Heart left ventricle (tissue), 7 donors: ENCODE measurements around a stretch of chr17.

- PRO-cap, 6 experiments: peak in 1 of 6 experiments; most common minus-strand start chr17:82735940 (in 1)
- RAMPAGE, long total RNA, 2 experiments: no peak in any of the 2 experiments
- RRBS: no CpG with 5 or more reads among the region's 14 CpGs
Observed at GRCh38 chr17:82735841-82736187, 399 bp downstream of the FN3K start.

DNA sequence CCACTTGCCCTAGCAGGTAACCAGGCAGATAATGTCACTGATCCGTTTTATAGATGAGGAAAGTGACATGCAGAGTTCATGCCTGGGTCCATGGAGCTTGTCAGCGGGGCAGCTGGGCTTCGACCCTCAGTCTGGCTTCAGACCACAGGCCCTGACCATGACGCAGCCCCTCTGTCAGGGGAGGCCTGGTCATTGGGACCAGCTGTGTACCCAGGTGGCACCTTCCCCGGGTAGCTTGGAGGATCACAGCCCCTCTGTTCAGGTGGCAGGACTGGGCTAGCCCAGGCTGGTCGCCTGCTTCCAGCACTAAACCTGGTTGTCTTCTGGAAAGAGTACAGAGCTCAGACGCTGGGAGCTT is 8.2 kb upstream of the TBCD start:
- PRO-cap, 6 experiments: peak in 1 of 6 experiments; most common plus-strand start position 75 of the sequence (in 1)
- RAMPAGE, long total RNA, 2 experiments: no peak in any of the 2 experiments
- RRBS: no CpG with 5 or more reads among the region's 7 CpGs

DNA sequence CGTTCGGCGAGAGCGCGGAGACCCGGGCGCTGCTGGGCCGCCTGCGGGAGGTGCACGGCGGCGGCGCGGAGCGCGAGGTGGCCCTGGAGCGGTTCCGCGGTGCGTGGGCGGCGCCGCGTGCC is 275 bp downstream of the TBCD start:
- PRO-cap, 6 experiments: no peak in any of the 6 experiments
- RAMPAGE, long total RNA, 2 experiments: no peak in any of the 2 experiments
- RRBS: 2% methylated on average over 6 of the region's 24 CpGs

- PRO-cap, 6 experiments: no peak in any of the 6 experiments
- RAMPAGE, long total RNA, 2 experiments: no peak in any of the 2 experiments
- RRBS: no CpG with 5 or more reads among the region's 6 CpGs
Observed at GRCh38 chr17:82755448-82756044, 3.7 kb downstream of the TBCD start.

GRCh38 chr17:82774771-82775685 is 23.2 kb downstream of the TBCD start:
- PRO-cap, 6 experiments: no peak in any of the 6 experiments
- RAMPAGE, long total RNA, 2 experiments: no peak in any of the 2 experiments
- RRBS: no CpG with 5 or more reads among the region's 39 CpGs

DNA sequence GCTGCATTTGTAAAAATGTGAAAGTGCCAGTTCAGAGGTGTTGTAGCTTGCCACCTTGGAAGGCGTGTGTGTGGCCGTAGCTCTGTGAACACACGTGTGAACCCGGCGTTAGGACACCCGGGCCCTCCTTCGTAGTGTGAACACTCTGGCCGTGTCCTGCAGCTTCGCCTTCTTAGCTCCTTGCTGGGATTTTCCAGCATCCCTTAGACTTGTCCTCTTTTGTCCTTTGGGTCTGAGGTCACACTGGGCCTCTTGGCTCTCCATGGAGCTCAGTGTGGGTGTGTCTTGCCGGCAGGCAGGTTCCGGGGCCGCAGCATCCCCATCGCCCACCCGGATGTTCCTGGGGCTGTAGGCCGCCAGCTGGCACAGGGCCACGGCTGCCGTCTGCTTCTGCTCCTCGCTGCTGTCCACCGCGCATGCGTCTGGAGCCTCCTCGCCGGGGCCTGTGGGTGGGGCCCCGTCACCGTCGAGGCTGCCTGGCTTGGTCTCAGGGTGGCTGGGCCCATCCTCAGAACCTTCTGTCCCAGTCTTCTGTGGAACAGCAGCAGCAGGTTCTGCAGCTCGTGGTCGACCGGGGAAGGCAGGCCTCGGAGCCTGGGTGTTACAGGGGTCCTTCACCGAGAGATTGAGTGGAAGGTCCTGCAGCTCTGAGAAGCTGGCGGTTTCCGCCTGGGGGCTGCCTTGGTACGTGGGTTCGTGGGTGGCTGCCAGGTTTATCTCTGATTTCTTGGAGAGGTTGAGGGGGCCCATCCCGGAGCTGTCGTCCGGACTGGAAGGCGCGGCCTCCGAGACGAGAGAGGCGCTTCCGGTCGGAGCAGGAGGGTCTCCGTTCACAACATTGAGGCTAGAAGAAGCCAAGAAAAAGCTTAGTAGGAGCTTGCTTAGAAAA is 9.5 kb downstream of the ZNF750 start:
- PRO-cap, 6 experiments: peak in 6 of 6 experiments; most common plus-strand start position 463 of the sequence (in 6); most common minus-strand start position 179 of the sequence (in 2)
- RAMPAGE, long total RNA, 2 experiments: start-site peak on the plus strand in 1 of 2 experiments, centred at position 497 of the sequence, 112 reads per replicate
- RRBS: 20% methylated on average over 14 of the region's 46 CpGs

DNA sequence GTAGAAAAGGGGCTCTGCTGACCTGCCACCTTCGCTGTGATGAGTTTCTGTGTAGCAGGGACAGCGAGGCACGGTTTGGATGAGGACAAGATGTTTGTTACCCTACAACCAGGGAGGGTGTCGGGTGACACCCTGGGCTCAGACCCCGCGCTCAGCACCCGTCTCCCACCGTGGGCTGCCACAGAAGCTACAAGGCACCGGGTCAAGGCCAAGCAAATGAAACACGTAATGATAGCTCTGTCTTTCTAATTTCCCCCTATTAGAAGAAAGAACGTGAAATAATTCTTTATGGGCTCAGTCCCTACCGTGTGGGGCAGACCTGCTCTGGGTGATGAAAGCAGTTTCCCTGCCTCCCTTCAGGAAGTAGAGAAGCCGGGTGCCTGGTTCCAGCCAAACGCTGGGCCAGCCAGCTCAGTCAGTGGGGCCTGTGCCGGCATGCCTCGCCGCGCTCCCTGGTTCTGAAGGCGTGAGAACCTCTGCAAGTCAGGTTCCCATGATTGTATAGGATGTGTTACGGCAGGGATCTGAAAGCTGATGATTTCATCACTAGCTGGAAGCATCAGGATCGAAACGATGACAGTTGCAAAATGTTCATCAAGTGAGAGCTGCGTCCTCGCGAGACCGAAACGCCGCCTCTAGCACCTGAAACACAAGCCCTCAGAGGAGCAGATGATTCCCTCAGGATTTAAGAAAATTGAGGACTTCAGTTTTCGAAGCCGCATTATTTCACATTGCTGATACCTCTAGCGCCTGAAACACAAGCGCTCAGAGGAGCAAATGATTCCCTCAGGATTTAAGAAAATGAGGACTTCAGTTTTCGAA is 3.8 kb downstream of the ZNF750 start:
- PRO-cap, 6 experiments: peak in 1 of 6 experiments; most common plus-strand start position 194 of the sequence (in 1)
- RAMPAGE, long total RNA, 2 experiments: no peak in any of the 2 experiments
- RRBS: 27% methylated on average over 3 of the region's 33 CpGs

DNA sequence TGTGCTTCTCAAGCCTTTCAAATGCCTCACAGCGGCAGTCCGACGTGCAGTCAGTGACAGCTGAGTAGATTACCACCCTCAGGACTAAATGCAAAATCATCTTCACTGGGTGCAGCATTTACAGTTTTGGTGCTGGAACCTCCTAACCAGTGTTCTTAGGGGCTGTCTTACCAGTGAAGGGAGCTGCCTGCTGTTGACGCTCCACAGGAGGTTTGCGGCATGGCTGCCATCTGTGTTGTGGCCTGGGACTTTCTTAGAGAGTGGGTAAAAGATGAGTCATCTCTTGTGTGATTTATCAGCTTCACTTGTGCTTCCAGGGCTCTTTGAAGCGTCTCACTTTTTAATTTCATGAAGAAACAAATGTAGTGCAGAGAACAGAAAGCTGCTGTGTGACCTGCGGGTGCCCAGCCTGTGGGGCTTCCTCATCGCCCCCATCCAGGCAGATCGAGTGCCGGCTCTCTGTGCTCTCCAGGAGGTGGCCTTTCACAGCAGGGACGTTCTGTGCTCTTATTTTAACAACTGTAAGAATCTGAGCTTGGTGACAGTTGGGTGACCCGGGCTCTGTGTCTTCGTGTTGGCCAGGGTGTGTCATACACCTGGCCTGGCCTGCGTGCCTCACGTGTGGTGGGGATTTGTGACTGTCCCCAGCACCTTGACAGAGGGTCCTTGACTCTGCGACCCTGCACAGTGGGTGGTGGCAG is 24.2 kb upstream of the ZNF750 start:
- PRO-cap, 6 experiments: no peak in any of the 6 experiments
- RAMPAGE, long total RNA, 2 experiments: no peak in any of the 2 experiments
- RRBS: 49% methylated on average over 2 of the region's 16 CpGs

DNA sequence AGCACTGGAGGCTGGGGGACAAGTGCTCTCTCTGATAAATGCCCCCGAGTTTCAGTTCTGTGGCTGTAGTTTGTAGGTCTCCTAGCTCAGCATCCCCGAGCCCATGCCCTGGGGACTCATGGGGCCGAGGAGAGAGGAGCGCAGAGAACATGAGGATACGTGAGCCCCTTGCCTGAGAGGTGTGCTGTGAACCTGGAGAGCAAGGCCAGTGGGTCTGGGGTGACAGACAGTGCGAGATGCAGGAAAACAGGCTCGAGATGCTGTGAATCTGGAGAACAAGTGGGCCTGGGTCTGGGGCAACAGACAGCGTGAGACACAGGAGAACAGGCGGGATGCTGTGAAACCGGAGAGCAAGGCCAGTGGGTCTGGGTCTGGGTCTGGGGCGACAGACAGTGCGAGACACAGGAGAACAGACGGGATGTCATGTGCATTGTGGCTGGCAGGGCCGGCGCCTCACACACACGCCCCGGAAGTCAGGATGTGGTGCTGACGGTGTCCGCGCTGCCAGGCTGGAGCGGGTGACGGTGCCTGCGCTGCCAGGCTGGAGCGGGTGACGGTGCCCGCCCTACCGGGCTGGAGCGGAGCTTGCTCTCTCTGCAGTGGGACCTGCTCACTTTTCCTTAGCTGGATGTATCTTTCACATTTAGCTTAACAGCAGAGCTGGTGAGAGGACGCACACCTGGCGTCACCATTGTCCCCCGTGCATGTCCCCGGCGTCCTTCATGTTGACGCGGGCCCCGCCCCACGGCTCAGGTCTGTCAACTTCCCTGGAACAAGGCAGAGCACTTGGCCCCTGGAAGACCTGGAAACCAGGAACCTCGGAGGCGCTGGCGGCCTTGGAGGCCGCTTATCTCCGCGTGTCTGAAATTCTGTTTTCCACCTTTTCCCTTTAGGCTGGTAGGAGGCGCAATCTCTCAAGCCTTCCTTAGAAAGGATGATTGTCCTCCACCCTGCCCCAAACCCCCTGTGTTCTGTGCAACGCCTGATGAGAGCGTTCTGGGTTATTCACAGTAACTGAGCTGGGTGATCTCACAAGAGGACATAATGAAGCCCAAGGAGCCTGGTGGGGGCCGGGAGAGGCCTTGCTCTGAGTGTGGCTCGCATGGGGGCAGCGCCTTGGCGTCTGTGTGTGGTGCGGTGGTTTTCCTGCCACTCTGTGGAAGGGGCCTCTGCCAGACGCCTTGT is 43.0 kb upstream of the ZNF750 start:
- PRO-cap, 6 experiments: no peak in any of the 6 experiments
- RAMPAGE, long total RNA, 2 experiments: no peak in any of the 2 experiments
- RRBS: 71% methylated on average over 9 of the region's 52 CpGs

DNA sequence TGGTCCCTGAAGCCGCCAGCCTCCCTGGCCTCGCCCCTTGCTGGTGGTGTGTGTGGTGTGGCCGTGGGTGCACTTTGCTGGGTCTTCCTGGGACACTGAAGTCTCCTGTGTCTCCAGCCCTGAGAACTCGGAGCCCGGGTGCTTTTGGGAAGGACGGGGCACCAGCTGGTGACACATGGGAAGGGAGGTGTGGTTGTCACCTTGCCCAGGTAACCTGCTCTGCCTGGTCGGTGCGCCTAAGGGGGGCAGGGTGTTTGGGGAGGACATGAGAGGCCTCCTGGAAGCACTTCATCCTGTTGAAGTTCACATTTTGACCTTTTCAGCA is 49.0 kb upstream of the ZNF750 start:
- PRO-cap, 6 experiments: no peak in any of the 6 experiments
- RAMPAGE, long total RNA, 2 experiments: no peak in any of the 2 experiments
- RRBS: no CpG with 5 or more reads among the region's 8 CpGs

- PRO-cap, 6 experiments: no peak in any of the 6 experiments
- RAMPAGE, long total RNA, 2 experiments: no peak in any of the 2 experiments
- RRBS: no CpG with 5 or more reads among the region's 27 CpGs
Observed at GRCh38 chr17:82919448-82920062, 79.7 kb upstream of the ZNF750 start.

DNA sequence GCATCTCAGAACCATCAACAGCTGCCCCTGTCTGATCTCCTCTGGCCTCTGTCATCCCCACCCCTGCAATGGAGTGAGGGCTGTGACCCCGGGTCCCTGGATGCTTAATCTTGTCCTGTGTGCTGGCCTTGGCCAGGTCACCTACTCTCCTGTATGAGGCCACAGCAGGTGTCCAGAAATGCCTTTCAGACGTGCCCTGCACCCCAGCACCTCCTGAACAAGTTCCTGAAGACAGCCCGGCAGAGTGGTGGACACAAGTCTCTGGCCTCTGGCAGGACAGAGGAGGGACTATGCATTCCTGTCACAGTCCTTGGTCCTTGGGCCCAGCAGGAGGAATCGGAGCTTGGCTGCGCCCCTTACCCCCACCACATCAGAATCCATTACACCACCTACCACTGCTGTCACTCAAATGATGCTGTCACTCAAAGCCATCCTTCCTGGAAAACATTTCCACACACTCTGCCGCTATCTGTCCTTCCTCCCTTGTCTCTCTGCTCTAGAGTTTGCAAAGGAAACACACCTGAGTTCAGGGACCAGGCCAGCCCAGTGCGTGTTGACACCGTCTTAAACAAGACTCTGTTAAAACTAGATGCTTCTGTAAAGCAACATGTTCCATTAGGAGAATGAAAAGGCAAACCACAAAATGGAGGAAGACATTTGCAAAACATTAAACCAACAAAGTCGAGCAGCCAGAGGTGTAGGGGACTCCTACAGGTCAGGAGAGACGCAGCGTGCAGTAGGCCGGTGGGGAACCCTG is 104.0 kb downstream of the B3GNTL1 start:
- PRO-cap, 6 experiments: no peak in any of the 6 experiments
- RAMPAGE, long total RNA, 2 experiments: no peak in any of the 2 experiments
- RRBS: no CpG with 5 or more reads among the region's 12 CpGs

DNA sequence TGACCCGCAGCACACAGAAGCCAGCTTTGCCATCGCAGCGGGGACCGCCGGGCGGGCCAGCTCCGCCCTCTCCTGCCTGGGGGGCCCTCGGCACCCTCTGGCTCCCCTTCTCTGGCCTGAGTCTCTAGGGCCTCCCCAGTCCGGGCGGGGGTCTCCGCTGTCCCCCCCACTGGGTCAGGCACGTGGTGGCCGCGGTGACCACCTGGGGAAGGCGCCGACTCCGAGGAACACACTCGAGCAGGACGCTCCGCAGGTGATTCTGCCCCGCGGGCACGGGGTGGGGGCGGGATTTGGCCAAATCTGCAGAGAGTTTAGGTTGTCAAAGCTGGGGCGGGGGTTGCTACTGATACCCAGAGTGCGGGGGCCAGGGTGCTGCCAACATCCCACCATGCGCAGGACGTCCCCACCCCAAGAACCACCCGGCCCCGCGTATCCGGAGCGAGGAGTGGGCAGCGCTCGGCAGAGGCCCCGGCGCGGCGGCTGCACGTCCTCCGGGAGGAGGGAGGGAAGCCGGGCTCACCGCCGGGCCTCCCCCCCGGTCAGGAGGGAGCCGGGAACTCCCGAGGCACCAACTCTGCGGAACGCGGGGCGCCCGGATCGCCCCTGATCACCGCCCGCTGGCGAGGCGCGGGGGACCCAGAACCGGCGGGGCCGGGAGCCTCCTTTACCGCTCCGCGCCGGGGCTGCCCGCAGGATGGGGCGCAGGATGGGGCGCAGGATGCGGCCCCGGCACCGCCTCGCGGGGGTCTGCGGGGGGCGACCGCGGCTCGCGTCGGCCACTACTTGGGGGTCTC is 701 bp upstream of the METRNL start:
- PRO-cap, 6 experiments: no peak in any of the 6 experiments
- RAMPAGE, long total RNA, 2 experiments: no peak in any of the 2 experiments
- RRBS: 4% methylated on average over 35 of the region's 80 CpGs

- PRO-cap, 6 experiments: peak in 6 of 6 experiments; most common plus-strand start chr17:83100086 (in 2); most common minus-strand start chr17:83100057 (in 6)
- RAMPAGE, long total RNA, 2 experiments: no peak in any of the 2 experiments
- RRBS: 4% methylated on average over 27 of the region's 38 CpGs
Observed at GRCh38 chr17:83099297-83100155, 20.1 kb downstream of the METRNL start.

- PRO-cap, 6 experiments: no peak in any of the 6 experiments
- RAMPAGE, long total RNA, 2 experiments: no peak in any of the 2 experiments
- RRBS: no CpG with 5 or more reads among the region's 21 CpGs
Observed at GRCh38 chr17:83107737-83108537, 28.5 kb downstream of the METRNL start.

DNA sequence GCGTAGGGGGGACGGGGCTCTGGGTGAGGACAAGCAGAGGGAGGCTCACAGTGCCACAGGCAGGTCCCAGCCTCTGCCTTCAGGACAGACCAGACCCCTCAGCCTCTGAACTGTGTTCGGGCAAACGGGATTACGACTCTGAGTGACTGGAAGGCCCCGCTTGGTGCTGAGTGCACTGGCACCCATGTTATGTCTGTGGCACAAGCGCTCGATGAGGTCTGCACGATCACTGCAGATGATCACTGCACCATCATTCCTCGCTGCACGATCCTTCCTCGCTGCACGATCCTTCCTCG is 29.1 kb downstream of the METRNL start:
- PRO-cap, 6 experiments: no peak in any of the 6 experiments
- RAMPAGE, long total RNA, 2 experiments: no peak in any of the 2 experiments
- RRBS: no CpG with 5 or more reads among the region's 14 CpGs

DNA sequence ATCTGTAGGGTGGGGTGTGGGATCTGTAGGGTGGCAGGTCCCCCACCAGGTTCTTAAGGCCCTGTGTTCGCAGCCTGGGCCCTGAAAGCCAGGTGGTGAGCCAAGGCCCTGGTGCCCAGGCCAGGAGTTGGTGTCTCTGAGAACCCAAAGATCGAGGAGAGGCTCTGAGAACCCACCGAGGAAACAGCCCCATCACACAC is 48.3 kb downstream of the METRNL start:
- PRO-cap, 6 experiments: no peak in any of the 6 experiments
- RAMPAGE, long total RNA, 2 experiments: no peak in any of the 2 experiments
- RRBS: no CpG with 5 or more reads among the region's 3 CpGs

DNA sequence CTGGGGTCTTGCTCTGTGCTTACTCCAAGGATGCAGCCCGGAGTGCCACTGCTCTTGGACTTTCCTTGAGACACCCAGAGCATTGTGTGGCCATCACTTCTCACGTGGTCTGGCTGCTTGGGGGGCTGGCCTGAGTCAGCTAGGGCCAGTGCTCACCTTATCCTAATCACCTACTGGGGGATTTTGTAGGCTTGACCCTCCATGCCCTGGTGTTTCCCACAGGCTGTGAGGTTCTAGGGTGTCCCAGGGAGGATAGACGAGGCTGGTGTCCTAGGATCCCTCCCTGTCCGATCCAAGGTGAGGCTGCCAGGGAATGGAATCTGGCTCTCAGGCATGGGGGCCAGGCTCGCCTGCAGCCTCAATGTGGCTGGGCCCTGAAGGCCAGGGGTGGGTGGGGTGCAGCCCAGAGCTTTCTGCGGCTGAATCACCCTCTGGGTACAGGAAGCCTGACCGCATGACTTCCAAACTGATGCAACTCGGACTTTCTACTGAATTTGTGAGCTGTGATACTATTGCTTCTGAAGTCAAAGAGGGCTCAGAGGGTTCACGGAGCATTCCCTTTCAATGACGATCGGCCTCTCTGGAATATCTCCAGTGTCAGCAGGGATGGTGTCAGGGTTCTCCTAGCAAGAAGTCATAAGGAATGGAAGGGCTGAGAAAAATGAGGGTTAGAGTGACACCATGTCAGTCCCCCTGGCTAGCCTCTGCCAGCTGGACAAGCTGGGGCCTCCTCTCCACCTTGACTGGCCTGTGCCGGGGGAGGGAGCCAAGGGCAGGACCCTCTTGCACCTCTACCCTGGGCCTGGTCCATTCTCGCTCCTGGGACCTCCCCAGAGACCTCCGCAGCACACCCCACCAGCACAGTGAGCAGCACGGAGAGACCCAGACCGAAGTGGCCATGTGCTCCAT is 123.7 kb downstream of the METRNL start:
- PRO-cap, 6 experiments: peak in 4 of 6 experiments; most common plus-strand start position 527 of the sequence (in 4); most common minus-strand start position 363 of the sequence (in 2)
- RAMPAGE, long total RNA, 2 experiments: no peak in any of the 2 experiments
- RRBS: 100% methylated on average over 1 of the region's 16 CpGs